PC-3 (cell line): ENCODE measurements around a stretch of chr10.

- RAMPAGE, long total RNA: no peak
Observed at GRCh38 chr10:60346585-60347002, 43.1 kb downstream of the ANK3 start.

DNA sequence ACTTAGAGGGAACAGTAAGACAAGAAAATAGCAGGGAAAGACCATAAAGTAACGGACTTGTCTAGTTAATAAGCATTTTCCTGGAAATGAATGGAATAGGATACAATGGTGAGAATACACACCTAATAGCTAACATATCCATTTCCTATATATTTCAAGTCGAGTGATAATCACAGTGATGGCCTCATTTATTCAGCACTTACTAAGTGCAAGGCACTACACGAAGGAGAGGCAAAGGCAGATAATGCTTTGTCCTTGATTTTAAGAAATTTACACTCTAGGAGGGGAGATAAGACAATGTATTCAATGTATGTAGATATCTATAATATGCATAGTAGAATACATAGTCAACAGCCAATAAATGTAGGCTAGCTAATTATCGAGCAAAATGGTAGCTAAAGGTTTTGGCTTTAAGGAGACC, 39.8 kb downstream of the ANK3 start:
- RAMPAGE, long total RNA: no peak

GRCh38 chr10:60787333-60787532, 9.0 kb downstream of the CDK1 start:
- RAMPAGE, long total RNA: no peak

DNA sequence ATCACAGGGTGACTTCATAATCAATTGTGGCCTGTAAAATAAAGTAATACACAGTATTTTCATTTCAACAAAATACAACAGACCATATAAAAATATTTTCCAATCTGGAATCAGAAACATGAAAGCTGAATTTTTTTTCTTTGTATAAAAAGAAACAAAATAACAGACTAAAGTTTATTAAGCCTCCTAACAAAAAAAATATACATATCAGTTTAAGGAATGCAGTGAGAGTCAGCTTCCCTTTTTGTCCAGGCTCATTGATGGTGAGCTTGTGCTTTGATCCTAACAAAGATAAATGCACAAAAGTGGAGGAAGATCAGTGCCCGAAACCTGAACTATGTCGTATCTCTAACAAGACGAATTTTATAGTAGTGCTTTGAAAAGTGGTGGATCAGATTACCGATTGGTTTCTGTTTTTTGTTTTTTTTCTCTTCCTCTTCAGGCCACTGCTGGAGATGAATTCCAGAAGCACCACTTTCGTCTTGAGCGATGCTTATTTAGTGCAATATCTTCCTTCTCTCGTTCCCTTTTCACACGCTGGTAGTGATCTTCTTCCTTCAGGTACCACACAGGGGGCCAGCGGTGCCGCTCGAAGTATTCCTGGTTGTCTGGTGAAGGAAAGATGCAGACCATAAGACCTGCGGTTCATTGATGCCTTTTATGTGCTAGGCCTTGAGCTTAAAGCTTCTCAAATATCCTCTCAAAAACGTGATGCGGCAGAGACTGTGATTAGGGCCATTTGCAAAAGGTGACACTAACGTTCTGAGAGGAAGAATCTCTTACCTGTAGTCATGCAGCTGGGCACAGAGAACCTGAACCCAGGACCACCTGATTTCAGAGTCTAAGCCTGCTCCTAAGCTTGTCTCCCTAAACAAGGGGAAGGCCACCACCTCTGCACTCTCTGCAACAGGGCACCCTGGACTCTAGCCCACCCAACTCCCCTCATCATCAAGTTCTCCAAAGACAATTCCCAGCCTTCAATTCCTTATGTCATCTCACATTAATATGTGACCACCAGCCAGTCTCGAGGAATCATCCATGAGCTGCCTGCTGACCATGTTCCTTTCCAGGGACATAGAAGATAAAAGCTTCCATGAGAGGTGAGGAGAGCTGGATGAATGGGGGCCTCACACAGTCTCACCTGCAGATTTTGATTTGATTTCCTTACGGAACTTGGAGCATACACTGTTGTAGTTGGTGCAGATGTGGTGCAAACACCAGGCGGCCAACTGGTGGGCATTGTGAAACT, 72.5 kb downstream of the RHOBTB1 start:
- RAMPAGE, long total RNA: no peak

DNA sequence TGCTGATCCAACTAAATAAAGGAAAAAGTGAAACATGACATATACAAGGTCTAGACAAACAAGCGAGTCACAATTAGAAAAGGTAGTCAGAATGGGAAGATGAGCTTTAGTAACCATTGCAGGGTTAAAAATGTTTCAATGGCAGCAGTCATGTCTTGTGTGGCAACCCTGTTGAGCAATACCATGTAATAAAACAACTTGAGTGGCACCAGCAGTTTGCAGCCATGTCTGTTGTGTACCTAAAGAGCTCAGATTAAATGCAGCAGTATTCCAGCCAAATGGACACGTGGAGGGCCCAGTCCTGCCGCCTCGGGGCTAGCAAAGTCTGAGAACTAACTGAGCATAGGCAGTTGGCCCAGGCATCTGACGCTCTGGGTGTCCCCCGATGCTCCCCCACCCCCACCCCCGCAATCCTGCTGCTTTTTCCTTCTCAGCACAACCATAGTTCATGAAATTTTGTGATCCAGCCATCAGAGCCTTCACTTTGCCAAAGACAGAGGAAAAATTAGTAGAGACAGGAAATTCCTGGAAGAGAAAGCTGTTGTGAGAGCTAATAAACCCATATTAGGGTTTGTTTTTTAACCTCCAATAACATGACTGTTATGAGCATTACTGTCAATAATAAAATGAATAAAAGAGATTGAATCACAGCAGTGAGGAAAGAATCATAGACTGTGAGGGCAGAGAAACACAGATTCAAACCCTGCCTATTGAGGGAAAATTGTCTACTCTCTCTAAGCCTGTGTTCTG, 220.6 kb upstream of the RHOBTB1 start:
- RAMPAGE, long total RNA: no peak

GRCh38 chr10:61621529-61621940, 41.2 kb upstream of the CABCOCO1 start:
- RAMPAGE, long total RNA: no peak

DNA sequence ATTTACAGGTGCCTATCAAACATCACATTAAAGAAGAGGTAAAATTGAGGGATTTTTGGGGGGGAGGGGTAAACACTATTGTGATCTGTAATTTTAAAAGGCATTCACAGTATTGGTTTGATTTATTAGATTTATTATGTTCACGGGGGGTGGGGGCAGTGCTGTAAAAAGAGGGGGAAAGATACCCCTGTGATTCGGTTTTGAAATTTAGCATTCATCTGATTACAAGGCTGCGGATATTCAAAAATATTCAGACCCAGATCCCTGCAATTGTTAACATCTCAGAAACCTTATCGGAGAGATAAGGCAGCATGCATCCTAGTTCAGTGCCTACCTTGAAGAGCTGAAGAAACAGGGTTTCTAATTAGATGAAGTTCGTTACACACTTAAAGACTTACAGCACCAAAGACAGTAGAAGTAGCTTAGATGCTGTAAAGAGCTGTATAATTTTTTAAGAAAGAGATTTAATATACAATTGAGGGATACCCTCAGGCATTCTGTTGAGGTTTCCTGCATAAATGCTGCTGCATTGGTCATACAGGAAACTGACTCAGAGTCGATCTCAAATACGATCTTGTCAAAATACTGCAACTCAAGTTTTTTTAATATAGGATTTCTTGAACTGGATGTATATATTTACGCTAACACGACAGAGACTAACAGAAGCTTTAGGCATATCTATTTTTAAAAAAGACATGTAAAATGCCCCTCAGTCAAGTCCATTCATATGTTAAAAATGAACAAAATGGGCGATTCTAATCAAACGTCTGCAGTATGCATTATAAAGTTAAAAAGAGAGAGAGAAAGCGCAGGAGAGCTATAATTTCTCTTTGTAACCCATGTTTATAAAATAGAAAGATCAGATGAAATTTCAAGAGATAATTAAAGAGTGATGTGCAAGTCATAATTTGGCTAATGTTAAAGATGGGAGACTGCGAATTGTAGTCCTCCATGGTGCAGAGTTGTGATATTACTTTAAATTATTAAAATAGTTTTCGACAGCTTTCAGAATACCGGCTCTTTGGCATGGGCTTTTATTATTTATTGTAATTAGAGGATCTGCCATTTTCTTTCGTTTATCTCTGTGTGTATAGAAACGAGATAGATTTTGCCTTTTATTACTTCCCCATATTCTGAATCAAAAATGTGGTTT, 2.4 kb upstream of the ARID5B start:
- RAMPAGE, long total RNA: no peak

DNA sequence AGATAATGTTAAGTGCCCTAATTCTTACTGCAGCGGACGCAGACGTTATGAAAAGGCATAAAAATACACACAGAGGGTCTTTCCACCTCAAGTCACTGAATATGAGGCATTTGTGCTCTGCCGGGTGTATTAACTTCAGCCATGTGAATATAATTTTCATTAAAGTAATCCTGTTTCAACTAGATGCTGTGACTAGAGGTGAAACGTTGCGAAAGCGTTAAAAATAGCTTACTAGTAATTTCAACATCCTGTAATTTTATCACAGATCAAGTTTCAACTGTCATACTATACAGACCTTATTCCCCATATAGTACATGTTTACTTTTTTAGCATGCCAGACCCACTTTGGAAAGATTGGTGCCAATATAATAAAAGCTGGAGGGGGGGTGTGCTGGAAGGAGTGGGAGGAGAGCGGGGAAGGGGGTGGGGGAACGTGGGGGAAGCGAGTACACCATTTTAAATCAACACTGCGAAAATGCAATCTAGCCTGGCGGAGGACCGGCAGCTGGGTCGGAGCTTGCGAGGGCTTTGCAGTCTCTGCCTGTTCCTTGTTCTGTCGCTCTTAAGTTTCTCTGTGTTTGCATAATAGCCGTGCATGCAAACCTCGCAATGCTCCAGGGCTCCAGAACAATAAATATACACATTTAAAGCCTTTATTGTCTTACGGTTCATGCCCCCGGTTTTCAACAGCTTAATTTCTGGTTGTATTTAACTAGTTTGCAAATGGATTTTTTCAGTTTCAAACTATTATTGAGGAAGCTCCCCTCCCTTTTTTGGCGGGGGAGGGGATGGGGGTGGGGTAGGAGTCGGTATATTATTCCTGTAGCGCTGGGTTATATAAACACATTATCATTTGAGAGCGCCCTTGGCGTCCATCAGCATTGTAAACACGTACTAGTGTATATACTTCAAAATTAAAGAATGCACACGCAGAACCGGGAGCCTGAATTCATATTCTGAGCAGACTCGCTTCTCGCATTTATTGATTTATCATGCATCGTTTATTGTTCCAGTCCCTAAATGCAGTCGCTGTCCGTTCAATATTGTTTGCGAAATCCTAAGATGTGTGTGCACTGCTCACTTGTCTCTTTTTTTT, 1.3 kb upstream of the ARID5B start:
- RAMPAGE, long total RNA: no peak

GRCh38 chr10:61994498-61994884, 93.0 kb downstream of the ARID5B start:
- RAMPAGE, long total RNA: no peak

GRCh38 chr10:62018091-62019008, 116.9 kb downstream of the ARID5B start:
- RAMPAGE, long total RNA: no peak

GRCh38 chr10:62045732-62046484, 144.4 kb downstream of the ARID5B start:
- RAMPAGE, long total RNA: no peak

DNA sequence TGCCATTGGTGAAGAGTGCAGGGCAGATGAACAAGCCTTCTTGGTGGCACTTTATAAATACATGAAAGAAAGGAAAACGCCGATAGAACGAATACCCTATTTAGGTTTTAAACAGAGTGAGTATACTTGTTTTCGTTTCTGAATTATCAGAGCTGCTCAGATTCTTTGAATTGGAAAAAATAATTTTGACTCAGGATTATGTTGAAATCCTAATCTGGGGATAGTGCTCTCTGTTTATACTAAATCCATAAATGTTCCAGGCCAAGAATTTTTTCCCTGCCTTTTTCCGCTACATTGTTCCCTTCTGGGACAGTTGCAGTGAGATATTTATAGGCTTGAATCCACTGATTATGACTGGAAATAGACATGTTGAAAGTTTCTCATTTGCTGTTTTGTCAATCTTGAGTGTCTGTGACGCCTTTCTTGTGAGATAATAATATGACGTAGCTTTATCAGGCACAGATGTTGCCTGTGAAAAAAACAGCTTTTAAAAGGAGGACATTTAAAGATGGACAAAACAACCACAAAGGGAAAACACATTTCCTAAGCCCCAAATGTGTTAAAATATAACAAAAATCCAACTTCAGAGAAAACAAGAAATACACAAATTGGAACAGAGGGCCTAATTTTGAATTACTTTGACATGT, 155.8 kb downstream of the ARID5B start:
- RAMPAGE, long total RNA: no peak

DNA sequence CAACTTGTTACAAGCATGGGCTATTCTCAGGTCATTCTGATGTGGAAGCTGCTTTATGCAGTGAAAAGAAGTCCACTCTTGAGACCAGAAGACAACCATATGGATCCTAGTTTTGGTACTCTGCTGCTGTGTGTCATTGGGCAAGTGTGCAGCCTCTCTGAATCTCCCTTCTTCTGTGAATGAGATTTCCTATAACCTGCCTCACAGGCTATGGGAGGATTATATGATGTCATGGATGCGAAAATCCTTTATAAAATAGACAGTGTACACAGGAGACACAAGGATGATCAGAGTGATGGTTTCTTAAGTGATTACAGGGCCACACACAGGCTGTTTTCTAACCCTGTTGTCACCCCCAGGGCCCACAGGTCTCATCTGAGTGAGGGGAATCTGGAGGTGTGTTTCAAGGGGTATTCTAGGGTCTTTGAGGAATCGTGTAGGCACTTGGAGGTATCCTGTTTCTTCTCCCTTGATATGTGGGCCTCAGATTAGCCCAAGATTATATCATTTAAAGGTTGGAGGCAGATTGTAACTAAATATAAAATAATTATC, 166.2 kb downstream of the ARID5B start:
- RAMPAGE, long total RNA: no peak

GRCh38 chr10:62069342-62069876, 167.9 kb downstream of the ARID5B start:
- RAMPAGE, long total RNA: no peak

DNA sequence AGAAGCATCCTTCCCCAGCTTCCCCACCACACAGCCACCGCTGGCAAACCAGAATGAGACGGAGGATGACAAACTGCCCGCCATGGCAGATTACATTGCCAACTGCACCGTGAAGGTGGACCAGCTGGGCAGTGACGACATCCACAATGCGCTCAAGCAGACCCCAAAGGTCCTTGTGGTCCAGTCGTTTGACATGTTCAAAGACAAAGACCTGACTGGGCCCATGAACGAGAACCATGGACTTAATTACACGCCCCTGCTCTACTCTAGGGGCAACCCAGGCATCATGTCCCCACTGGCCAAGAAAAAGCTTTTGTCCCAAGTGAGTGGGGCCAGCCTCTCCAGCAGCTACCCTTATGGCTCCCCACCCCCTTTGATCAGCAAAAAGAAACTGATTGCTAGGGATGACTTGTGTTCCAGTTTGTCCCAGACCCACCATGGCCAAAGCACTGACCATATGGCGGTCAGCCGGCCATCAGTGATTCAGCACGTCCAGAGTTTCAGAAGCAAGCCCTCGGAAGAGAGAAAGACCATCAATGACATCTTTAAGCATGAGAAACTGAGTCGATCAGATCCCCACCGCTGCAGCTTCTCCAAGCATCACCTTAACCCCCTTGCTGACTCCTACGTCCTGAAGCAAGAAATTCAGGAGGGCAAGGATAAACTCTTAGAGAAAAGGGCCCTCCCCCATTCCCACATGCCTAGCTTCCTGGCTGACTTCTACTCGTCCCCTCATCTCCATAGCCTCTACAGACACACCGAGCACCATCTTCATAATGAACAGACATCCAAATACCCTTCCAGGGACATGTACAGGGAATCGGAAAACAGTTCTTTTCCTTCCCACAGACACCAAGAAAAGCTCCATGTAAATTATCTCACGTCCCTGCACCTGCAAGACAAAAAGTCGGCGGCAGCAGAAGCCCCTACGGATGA, 177.1 kb downstream of the RTKN2 start:
- RAMPAGE, long total RNA: no peak

DNA sequence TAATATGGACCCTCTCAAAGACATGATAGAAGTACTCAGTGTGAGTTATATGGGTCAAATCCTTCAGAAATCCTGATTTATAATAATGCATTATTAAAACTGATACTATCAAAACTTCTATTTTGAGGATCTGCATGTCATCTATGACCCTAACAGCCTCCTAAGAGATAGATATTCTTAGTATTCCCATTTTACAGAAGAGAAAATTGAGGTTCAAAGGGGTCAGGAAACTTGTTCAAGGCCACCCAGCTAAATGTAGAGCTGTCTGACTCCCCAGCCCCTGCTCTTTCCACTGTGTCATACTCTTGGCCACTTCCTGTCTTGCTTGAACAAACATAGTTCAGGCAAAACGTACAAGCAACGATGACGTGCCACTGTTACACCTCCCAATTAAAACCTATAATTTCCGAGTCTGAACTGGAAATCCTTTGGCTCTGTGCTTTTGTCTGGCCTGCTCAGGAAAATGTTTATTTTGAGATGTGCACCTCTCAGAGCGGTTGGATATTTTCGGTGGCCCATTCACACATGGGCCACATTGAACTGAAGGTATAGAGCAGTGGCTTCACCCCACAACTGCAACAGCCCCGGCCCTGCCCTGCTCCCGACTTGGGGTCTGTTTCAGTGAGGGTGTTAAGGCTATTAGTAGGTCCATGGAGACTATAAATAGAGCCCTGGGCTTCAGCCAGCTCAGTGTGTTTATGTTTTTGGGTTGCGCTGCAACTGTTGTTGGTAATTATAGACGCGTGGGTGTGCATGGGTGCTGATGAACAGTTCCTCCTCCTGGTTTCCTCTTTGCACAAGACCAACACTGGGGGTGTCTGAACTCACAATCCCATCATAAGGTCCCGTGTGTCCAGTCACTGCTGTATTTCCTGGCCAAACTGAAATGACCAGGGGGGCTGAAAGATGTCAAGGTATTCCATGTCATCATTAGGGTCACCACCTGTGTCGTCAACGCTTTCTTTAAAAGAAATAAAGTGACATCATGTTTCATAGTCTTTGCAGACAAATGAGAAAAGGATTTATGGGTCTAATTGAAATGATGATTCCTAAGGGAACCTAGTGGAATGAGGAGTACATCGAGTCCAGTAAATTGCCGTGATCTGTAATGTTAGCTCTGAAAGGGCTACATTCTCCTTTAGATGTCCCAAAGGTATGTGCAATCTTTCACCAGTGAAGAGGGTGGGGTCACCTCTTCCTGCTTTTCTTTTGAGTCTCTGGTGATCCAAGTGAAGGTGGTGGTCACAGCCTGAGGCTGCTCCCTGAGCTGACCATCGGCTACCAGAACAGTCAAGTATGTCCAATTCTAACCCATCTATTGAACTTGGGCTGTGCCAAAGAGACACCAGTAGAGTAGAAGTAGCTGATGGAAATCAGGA, 172.1 kb upstream of the ADO start:
- RAMPAGE, long total RNA: no peak

DNA sequence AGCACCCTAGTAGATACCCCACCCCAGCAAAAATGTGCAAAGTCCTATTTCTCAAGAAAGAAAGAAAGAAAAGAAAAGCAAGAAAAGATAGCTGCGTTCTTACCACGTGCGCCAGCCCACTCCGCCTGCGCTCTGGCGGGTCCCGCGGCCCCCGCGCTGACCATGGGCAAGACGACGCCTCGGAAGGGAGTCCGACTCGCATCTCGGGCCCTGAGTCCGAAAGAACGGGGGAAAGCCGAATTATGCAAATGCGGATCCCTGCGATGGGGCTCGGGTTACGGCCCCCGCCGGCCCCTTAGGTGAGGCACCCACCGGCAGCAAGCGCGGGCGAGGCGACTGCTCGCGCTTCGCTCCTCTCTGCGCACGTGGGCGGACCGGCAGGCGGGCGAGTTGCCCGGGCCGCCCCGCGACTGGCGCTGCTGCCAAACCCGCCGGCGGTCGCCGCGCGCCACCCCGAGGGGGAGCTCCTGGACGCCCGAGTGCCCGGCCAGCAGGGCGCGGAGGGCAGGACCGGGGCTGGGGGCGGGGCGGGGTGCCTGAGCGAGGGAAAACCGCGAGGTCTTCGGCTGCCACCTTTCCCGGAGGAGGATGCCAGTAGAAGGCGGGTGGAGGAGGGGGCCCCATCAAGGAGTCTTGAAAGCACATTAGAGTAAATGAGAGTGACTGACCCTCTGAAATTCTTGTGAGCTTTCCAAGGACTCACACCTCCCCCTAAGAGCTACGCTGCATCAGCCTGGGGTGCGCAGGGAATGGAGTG, 2.5 kb upstream of the EGR2 start:
- RAMPAGE, long total RNA: no peak

- RAMPAGE, long total RNA: no peak
Observed at GRCh38 chr10:63103921-63104494, 29.1 kb upstream of the NRBF2 start.

- RAMPAGE, long total RNA: no peak
Observed at GRCh38 chr10:63268205-63268530, 135.0 kb downstream of the NRBF2 start.

DNA sequence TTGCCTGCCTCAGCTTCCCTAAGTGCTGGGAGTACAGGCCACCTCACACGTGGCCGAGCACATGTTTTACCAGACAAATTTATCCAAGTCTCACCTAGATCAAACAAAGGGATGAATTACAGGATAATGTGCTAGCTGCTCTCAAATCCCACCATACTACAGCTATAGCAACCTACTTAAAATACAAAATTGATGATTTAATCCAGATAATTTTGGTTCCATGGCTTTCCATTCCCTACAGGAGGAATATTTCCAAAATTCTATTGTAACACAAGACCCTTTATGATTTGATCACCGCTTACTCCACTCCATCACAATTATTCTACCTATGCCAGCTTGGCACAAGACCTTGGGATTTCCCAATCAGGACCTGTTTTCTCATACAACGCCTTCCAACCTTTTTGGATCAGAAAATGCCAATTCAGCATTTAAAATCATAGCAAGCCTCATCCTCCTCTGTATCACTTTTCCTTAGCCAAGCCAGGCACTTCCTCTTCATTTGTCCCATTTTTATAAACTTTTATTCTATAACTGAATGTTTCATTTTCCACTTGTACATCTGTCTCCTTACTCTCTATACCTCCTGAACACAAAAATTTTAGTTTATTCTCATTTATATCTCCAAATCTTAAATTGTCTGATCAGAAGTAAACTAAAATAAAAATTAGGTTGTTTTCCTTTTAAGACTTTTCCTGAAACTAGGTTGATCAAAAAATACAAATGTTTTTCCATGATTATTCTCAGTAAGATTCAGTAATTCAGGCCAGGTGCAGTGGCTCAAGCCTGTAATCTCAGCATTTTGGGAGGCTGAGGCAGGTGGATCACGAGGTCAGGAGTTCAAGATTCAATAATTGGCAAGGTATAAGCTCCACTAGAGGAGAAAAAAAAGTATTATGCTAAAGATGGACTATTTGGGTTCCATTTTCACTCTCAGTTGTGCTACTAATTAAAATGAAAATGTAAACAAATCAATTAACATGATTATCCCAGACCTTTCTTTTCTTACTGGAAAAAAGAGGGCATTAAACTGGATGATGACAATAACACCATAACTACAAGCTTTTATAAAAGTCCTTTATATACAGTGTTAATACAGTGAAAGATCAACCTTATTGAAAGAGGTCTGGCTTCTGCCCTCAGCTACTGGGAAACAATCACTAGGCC, 100.7 kb downstream of the JMJD1C start:
- RAMPAGE, long total RNA: no peak